ENCODE measurements around a stretch of chr13.

DNA sequence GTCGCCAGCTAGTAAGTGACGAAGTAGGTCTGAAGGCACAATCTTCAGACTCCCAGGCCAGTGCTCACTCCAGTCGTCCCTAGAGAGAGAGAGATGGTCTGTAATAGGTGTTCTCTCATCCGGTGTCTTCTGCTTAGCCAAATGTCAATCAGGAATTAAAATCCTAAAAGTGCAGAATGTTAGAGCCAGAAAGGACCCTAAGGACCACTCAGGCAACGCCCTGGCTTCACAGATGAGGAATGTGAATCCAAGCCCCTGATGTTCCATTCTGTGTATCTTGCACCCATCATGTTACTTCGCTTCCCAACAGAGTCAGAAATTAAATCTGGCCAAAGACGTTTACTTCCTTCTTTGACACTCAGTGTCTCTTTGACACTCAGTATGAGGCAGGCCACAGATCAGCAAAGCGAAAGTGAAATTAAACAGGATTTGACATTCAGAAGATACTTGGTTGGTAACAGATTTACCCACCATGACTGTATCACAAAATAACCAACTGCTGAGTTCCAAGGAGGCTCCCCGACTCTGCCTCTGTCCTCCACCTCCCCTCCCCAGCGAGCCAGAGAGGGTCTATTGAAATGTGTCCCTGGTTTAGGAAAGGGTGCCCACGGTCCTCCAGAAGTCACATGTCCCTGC is 1.9 kb downstream of the N4BP2L1 start:
- PRO-cap, result no peak

GRCh38 chr13:32471364-32471853 is 43.5 kb upstream of the N4BP2L1 start:
- PRO-cap, result no peak

GRCh38 chr13:32502627-32503303 is 35.8 kb downstream of the N4BP2L2 start:
- PRO-cap, result no peak

- PRO-cap, result no peak
Measured at GRCh38 chr13:32789954-32790407, 203.7 kb downstream of the PDS5B start.

GRCh38 chr13:33125911-33126665 is 109.9 kb downstream of the KL start:
- PRO-cap, result no peak

GRCh38 chr13:33182750-33183321 is 102.7 kb downstream of the STARD13 start:
- PRO-cap, result no peak

- PRO-cap, result no peak
Measured at GRCh38 chr13:33248543-33249084, 36.9 kb downstream of the STARD13 start.

- PRO-cap, result no peak
Measured at GRCh38 chr13:33352938-33354148, 67.8 kb upstream of the STARD13 start.

GRCh38 chr13:33355440-33355889 is 69.9 kb upstream of the STARD13 start:
- PRO-cap, result no peak

GRCh38 chr13:33721780-33722284 is 96.1 kb upstream of the RFC3 start:
- PRO-cap, result unidirectional peak, plus-strand start at chr13:33721846

- PRO-cap, result no peak
Measured at GRCh38 chr13:33745394-33745893, 72.5 kb upstream of the RFC3 start.

DNA sequence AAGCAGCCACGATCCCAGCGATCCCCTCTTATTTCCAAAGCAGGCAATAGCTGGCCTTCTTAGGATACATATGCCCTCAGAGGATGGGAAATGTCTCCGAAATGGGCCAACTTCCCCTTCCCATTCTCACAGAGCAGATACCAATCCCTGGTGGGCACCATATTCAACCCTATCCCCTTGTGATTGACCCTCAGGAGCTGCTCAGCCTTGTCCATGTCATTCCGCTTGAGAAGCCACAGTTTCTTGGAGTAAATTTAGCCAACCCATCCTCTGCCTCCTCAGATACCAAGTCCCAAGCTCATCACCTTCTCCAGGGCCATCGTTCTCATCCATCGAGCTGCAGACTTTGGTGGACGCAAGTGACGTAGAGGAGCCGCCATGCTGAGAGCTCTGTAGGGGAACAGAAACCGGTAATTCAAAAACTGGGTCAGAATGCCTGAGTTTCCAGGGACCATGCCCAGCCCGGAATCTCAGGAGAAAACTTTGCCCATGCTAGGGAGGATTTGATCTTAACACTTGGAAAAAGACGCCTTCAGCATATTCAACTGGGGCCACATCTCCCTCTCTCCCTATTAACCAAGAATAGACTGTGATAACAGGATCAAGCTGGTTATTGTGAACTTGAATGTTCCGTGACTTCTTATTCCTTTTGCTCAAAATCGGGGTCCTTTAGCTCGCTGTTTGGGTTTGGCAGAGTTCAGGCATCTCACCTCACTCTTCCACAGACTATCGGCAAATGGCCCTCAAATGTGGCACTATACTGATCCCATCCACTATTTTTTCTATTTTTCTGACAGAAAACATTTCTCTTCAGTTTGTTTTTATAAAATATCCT is 292.2 kb downstream of the DCLK1 start:
- PRO-cap, result no peak

DNA sequence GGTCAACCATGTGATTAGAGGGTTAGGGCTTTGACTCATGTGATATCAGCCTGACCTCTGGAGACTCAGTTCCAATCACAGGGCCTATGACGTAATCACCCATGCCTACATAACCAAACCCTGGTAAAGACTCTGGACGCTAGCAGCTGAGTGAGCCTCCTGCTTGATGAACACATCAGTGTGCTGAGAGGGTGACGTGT is 203.5 kb downstream of the DCLK1 start:
- PRO-cap, result no peak

- PRO-cap, result no peak
Measured at GRCh38 chr13:36030721-36031223, 100.4 kb downstream of the DCLK1 start.

DNA sequence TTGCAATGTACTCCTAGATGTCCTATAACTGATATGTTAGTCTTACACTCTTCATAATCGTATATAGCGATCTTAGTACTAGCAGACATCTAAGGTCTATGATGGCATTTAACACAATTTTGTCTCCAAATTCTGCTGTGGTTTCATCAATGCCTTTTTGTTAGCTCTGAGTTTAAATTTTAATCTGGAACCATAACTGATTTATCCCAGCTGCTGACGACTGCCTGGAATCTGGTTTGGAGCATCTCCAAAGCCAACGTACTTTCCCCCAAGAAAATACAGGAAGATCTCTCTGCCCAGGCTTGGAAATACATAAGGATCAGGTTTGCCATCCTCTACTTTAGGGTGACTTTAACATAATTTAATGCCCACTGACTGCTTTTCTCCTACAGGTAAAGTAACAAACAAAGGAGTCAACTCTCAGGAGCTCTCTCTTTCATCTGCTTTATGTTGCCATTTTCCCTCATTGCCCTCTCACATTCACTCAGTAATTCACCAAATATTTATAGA is 23.1 kb upstream of the SPART start:
- PRO-cap, result no peak

DNA sequence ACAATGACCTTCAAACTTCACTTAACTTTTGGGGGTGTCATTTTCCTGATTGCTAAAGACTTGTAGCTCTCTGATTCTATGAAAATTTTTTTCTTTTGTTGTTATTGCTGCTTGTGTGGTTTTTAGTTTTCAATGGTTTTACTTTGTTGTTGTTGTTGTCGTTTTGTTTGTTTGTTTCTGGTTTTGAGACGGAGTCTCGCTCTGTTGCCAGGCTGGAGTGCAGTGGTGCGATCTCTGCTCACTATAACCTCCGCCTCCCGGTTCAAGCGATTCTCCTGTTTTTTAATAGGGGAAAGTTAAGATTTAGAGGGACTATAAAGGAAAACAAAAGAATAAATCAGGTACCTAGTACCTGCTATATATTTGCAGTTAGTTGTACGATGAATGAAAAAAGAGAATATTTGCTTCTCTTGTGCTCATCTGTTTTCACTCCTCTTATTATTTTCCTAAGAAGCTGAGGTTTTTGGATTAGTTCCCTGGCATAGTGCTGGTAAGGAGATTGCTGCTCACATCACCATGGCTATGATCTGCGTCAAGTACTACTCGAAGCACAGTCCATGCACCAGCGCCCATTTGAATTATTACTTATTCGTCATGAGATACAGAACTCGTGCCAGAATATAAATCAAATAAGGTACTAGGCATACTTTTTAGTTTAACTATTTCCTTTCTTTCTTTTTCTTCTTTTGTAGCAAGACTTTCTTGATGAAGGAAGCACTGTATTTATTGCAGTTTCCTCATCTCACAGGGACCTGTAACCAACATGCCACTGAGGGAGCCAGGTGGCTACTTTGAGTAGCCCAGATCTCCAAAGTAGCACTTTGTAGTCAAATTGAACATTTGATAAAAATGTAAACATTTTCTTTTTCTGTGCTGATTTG is 7.0 kb downstream of the SERTM1 start:
- PRO-cap, result no peak

- PRO-cap, result no peak
Measured at GRCh38 chr13:37144003-37144233, 38.5 kb upstream of the CSNK1A1L start.

DNA sequence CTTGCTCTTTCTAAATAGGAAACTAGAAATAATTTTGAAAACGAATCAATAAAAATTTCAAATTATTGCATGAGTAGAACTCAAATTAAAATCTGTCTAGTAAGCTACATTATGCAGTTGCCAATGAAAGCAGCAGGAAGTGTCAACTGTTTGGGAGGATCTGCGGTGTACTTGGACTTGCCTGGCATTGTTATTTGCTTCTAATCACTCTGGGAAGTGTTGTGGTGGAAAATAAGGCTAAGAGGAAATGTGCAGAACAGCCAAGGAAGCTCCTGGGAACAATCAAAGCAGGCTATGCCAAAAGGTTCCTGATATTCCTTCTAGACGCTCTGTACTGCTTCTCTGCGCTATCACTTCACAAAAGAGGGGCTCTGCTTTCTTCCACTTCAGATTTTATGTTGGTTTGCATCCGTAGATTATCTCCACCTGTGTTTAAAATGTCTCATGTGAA is 182.6 kb upstream of the CSNK1A1L start:
- PRO-cap, result no peak

GRCh38 chr13:37681526-37682133 is 83.1 kb upstream of the POSTN start:
- PRO-cap, result no peak

DNA sequence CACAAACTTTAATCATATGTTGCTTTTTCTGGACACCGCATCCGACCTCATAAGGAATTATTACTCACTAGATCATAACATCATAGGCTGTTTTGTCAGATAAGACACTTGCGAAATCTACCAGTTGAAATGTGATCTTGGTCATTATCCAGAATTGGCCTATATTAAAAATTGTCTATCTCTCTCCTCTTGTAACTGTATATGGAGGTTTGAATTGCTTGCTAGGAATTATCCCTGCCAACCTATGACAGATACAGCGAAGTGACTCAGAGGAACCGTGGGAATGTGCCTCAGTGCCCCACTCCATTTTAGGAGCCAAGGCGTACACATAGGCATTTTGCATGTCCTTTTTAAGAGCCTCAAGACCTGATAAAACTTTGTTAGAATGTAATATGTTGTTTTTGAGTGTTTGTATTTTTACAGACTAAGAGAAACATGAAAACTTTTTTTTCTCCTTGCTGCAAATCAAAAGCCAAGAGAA is 117.1 kb upstream of the POSTN start:
- PRO-cap, result no peak

All from left ventricle myocardium (tissue), 1 donor.